ENCODE results near the genes ZBTB47 and HHATL.

GRCh38 chr3:40615298-40616458 lies 90.9 kb downstream of the ZNF621 start:
- RRBS = 8% methylated on average over 6 of the region's 42 CpGs

DNA sequence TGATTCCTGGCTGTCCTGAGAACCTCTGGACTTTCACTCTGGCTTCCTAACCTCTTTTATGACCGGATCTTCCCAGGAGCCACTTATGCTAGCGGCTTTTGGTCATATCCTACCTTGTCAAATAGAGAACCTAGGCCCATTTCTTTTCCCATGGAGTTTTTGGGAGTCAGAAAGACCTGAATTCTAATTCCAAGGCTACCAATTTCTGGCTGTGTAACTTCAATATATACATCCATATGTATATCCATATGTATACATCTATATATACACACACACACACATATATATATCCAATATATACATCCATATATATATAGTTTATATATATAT lies 97.2 kb downstream of the ZNF621 start:
- RRBS = no CpG with 5 or more reads among the region's 2 CpGs

GRCh38 chr3:40765969-40766349 lies 241.2 kb downstream of the ZNF621 start:
- RRBS = no CpG with 5 or more reads among the region's 3 CpGs

GRCh38 chr3:40785666-40786020 lies 260.9 kb downstream of the ZNF621 start:
- RRBS = no CpG with 5 or more reads among the region's 8 CpGs

DNA sequence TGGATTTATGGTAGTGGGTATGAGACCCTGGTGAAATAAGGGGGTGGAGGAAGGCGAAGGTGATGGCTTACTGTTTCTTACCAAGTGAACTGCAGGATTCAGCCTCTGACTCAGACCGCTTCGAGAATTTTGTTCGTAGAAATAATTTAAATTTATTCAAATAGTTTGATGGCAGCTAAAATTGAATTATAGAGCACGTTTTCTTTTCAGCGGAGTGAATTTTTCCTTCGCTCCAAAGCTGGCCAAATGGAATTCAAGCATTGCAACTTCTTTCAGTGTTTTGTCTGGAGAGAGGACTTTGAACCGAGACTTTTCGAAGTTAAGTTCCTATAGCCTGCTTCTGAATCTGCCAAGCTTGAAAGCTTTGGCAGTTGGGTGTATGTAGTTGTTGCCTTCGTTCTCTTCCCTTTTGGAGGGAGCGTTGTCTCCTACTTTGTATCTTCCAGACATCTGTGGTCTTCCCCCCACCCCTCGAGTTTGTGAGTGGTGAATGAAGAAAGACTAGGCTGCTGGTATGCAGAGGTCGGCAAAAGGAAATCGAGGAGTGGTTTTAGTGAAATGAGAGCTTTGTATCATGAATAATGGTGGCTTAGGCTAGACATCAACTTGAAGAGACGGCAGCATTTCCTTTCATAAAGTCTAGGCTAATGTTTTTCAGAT lies 1.2 kb downstream of the CTNNB1 start:
- RRBS = no CpG with 5 or more reads among the region's 15 CpGs

GRCh38 chr3:41202799-41203487 lies 3.6 kb downstream of the CTNNB1 start:
- RRBS = no CpG with 5 or more reads among the region's 1 CpG

DNA sequence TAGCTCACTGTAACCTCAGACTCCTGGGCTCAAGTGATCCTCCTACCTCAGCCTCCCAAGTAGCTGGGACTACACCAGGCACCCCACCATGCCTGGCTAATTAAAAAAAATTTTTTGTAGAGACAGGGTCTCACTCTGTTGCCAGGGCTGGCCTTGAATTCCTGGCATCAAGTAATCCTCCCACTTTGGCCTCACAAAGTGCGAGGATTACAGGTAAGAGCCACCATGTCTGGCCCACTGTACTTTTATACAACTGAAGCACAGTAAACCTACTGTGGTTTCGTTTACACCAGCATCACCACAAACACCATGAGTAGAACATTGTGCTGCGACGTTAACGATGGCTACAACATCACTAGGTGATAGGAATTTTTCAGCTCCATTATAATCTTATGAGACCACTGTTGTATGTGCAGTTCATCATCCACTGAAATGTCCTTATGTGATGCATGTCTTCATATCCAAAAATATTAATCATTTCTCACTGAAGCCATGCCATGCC lies 11.6 kb downstream of the CTNNB1 start:
- RRBS = no CpG with 5 or more reads among the region's 5 CpGs

DNA sequence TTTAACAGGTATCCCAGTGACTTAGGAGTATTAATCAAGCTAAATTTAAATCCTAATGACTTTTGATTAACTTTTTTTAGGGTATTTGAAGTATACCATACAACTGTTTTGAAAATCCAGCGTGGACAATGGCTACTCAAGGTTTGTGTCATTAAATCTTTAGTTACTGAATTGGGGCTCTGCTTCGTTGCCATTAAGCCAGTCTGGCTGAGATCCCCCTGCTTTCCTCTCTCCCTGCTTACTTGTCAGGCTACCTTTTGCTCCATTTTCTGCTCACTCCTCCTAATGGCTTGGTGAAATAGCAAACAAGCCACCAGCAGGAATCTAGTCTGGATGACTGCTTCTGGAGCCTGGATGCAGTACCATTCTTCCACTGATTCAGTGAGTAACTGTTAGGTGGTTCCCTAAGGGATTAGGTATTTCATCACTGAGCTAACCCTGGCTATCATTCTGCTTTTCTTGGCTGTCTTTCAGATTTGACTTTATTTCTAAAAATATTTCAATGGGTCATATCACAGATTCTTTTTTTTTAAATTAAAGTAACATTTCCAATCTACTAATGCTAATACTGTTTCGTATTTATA lies 24.7 kb downstream of the CTNNB1 start:
- RRBS = no CpG with 5 or more reads among the region's 3 CpGs

DNA sequence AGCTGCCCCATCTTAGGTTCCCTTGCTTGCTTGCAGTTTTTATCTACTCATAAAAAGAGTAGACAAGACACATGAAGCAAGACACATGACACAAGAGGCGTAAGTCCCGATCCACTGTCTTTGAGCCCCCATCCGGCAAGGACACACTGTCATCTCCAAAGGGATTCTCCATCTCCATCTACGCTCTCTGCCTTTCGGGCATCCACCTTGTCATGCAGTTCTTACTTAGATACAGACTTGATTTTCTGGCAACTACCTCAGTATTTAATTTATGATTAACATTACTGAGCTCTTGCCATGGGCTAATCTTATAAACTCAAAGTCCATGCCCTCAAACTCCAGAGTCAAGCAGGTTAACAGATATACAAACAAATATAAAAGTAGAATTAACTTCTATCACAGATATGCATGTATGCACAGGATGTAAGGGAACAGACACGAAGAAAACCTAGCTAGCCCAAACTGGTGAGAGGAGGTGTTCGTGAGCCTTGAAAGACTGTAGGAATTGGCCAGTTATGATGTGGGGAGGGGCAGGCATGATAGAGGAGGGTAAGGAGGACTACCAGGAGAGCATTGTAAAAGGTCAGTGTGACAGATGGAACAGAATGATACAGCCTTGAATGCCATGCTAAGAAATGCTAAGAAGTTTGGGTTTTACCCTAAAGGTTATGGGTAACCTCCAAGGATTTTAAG lies 334.4 kb downstream of the ULK4 start:
- RRBS = no CpG with 5 or more reads among the region's 7 CpGs

DNA sequence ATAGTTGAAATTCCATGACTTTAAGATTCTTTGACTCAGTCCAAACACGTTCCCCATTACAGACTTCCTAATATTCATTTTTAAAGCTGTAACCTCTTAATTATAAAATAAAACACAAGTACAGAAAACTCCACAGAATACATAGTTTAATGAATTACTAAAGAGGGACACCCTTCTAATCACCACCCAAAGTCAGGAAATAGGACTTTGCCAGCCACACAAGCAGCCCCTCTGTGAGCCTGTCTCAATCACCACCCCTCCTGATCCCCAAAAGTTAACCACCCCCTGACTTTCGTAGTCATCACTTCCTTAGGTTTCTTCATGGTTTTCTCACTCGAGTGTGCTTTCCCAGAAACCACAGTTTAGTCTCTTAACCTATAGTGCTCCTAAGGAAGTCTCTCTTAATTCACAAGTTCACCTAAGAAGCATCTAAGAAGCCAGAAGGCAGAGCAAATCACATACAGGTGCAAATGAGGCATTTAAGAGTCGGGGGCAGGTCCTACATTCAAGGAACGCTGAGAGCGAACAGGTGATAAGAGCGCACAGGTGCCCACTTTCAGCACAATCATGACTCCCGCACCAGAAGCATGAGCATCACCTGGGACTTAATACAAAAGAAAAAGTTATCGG lies 1.1 kb downstream of the ULK4 start:
- RRBS = no CpG with 5 or more reads among the region's 9 CpGs

DNA sequence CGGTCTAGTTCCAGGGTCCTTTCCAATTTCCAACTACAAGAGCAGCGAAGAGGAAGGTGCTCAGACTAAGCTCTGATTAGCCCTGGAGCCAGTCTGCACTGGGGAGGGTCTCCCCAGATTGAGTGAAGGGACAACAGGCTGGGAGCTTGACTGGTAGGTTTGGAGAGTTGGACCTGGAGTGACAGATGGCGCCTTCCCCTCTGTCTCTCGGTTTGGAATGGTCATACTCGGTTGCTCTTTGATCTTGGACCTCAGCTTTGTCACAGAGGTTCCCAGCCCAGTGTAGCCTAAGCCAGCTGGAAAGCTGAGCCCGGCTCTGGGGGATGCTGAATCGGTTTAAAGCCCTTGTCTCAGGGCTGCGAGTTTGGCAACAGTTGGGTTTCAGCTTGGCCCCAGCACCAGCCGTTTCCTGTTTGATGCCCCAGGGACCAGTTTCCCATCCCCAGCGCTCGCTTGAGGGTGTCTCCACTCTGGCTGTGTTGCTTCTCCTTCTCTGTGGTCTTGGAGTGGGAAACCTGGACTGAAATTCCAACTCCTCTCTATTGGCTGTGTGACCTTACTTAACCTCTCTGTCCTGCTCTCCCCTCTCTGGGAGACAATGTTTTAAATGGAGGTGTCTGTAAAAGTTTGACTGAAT lies 53.2 kb upstream of the ULK4 start:
- RRBS = no CpG with 5 or more reads among the region's 11 CpGs

- RRBS = no CpG with 5 or more reads among the region's 4 CpGs
Measured at GRCh38 chr3:42109779-42110015, 18.5 kb downstream of the TRAK1 start.

- RRBS = no CpG with 5 or more reads among the region's 17 CpGs
Measured at GRCh38 chr3:42159551-42160516, 68.7 kb downstream of the TRAK1 start.

DNA sequence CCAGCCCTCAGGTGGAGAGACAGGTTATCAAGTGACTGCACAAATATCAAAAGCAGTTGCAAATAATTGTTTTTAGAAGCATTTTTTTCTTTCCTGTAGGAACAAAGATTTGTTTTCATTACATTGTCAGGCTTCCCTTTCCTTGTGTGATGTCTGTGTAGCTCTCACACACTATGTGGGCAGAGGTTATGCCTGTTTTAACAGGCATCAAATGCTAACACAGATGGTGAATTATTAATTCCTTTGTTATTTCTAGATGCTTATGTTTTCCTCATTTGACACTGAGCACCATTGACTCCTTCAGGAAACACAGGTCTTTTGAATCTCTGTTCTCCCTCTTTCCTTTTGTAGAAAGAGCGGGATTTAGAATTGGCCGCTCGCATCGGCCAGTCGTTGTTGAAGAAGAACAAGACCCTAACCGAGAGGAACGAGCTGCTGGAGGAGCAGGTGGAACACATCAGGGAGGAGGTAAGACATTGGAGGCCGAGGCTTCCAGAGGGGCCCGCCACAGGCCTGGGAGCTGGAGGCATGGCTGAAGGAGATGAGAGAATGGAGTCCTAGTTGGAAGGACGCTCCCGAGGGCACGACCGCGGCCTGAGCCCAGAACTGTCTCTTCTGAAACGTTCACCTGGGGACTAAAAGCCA lies 81.5 kb downstream of the CCK start:
- RRBS = no CpG with 5 or more reads among the region's 15 CpGs

- RRBS = no CpG with 5 or more reads among the region's 11 CpGs
Measured at GRCh38 chr3:42224800-42225555, 41.0 kb downstream of the CCK start.

- RRBS = no CpG with 5 or more reads among the region's 12 CpGs
Measured at GRCh38 chr3:42639163-42639983, 14.1 kb upstream of the ZBTB47 start.

GRCh38 chr3:42653042-42653771 lies at the start of gene ZBTB47:
Gene ZBTB47 (plus strand): TSS chr3:42653697.
- RRBS = no CpG with 5 or more reads among the region's 8 CpGs

DNA sequence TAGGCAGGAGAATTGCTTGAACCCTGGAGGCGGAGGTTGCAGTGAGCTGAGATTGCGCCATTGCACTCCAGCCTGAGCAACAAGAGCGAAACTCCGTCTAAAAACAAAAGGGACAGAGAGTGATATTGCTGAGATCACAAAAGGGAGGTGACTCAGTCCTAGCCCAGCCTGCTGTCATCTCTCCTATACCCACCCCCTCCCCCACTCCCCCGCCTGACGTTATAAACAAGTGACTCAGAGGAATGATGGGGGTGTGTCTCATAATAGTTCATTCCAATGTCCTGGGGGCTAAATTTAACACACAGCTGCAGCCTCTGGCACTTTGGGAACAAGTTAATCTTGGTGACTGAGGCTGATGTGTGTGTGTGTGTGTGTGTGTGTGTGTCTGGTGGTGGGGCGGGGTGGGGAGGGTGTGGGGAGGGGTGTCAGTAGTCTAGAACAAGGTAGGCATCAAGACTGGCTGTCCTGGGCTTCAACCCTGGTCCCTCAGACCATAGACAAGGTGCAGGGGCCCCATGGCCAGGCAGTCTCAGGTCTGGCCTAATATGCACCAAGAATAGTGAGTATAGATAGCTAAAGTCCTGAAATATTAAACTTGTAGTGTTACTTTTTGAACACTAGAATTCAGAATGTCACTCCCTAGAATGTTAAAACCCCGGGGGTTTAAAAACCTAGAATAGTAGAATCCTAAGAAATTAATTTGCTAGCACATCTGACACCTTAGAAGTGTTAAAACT lies 1.2 kb upstream of the KLHL40 start:
- RRBS = no CpG with 5 or more reads among the region's 8 CpGs

DNA sequence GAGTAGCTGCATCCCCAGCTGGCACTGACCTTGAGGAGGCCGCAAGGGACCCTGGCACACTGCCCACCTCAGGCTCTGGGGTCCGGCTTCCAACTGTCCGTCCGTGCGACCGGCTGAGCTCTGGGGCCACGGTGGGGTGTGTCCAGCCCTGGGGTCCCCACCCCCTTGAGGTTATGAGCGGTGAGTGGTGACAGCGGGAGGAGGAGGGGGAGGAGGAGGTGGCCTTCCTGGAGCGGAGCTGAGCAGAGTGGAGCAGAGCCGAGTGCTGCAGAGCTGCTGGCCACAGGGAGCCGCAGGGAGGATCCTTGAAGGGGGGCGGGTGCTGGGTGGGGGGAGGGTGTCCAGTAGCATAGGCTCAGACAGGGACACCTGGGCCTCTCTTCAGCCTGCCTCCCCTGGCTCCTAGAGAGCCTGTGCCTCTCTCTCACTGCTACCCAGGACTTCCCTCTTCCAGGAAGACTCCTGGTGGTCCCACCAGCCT lies at the start of gene HHATL:
HHATL (minus strand) TSS at position 249 of the 481 bp plus-strand sequence.
- RRBS = no CpG with 5 or more reads among the region's 13 CpGs

DNA sequence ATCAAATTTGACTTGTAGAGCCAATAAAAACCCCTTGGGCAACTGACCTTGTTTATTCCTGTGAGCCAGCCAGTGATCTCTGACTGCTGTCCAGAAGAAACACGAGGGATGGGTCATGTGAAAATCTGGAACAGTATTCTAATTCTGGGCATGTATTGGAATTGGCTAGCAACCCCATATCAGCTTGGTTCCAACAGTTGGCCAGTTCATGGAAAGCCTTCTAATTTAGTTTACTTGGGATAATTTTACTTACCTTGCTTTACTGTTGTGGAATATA lies 19.1 kb upstream of the HHATL start:
- RRBS = no CpG with 5 or more reads among the region's 1 CpG